ENCODE results near the genes TAF10, OR5P2 and LMO1.

- PRO-cap, 3 experiments: no peak in any of the 3 experiments
- RAMPAGE, long total RNA, 2 experiments: no peak in any of the 2 experiments
- RRBS: no CpG with 5 or more reads among the region's 1 CpG
Observed at GRCh38 chr11:6441554-6441896, 738 bp upstream of the HPX start.

- PRO-cap, 3 experiments: no peak in any of the 3 experiments
- RAMPAGE, long total RNA, 2 experiments: no peak in any of the 2 experiments
- RRBS: no CpG with 5 or more reads among the region's 6 CpGs
Observed at GRCh38 chr11:6597947-6599149, 5.1 kb downstream of the RRP8 start.

- PRO-cap, 3 experiments: peak in 3 of 3 experiments; most common plus-strand start chr11:6612331 (in 3); most common minus-strand start chr11:6612656 (in 3)
- RAMPAGE, long total RNA, 2 experiments: no peak in any of the 2 experiments
- RRBS: under 1% methylated on average over 11 of the region's 65 CpGs
Observed at GRCh38 chr11:6612142-6613277, at the start of gene TAF10. Gene TAF10, minus strand, starts transcription at chr11:6612216.

- PRO-cap, 3 experiments: no peak in any of the 3 experiments
- RAMPAGE, long total RNA, 2 experiments: no peak in any of the 2 experiments
- RRBS: no CpG with 5 or more reads among the region's 6 CpGs
Observed at GRCh38 chr11:6613766-6614824, 2.1 kb upstream of the TAF10 start.

DNA sequence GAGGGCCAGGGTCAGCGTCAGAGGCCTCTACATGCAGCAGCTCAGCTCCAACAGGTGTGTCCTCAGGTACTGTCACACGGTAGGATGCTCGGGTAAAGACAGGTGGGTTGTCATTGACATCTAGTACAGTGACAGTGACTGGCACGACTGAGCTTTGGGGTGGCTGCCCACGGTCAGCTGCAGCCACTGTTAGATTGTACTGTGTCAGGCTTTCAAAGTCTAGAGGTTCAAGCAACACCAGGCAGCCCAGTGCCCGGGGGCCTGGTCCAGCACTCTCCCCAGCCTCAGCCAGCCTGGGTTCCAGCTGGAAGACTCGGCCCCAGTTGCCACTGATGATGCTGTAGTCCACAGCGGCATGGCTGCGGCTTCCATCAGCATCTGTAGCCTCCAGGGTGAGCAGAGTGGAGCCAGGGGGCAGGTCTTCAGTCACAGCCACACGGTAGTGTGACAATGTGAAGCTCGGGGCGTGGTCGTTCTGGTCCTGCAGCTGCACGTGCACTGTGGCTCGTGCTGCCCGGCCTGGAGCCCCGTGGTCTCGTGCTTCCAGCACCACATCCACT lies 4.6 kb upstream of the TPP1 start:
- PRO-cap, 3 experiments: no peak in any of the 3 experiments
- RAMPAGE, long total RNA, 2 experiments: no peak in any of the 2 experiments
- RRBS: no CpG with 5 or more reads among the region's 18 CpGs

GRCh38 chr11:6640326-6640958 lies 15.2 kb downstream of the DCHS1 start:
- PRO-cap, 3 experiments: no peak in any of the 3 experiments
- RAMPAGE, long total RNA, 2 experiments: no peak in any of the 2 experiments
- RRBS: 94% methylated on average over 3 of the region's 24 CpGs

GRCh38 chr11:6745729-6746203 lies 26.0 kb downstream of the OR2AG2 start:
- PRO-cap, 3 experiments: no peak in any of the 3 experiments
- RAMPAGE, long total RNA, 2 experiments: no peak in any of the 2 experiments
- RRBS: no CpG with 5 or more reads among the region's 1 CpG

DNA sequence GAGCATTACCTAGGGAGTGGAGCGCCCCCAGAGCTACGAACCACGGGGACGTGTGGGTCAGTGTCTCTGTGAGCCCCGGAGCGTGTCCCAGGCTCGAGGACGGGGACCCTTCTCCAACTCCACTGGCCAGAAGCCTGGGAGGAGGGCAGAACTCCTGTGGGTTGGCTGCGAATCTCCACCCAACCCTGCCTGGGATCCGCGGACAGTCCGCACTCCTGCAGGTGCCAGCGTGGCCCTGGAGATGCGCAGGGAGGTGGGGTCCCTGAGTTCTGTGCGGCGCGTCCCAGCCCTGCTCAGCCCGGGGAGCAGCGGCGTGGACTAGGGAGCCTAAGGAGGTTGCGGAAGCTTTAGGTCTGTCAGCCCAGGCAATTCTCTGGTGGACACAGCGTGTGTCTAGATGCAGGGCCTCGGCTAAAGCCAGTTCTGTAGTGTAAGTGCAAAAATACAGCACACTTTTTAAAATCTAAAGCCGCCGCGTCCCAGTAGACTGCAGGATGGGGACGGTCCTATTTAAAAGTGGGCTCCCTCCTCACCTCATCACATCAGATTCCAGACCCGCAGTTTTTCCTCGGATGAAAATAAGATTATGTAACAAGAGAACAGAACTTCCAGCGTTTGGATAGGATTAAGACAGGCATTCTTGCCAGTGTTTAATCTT lies 513 bp downstream of the PPFIBP2 start:
- PRO-cap, 3 experiments: peak in 1 of 3 experiments; most common minus-strand start position 187 of the sequence (in 1)
- RAMPAGE, long total RNA, 2 experiments: no peak in any of the 2 experiments
- RRBS: under 1% methylated on average over 3 of the region's 30 CpGs

GRCh38 chr11:7525424-7525848 lies 11.6 kb downstream of the PPFIBP2 start:
- PRO-cap, 3 experiments: no peak in any of the 3 experiments
- RAMPAGE, long total RNA, 2 experiments: no peak in any of the 2 experiments
- RRBS: no CpG with 5 or more reads among the region's 4 CpGs

DNA sequence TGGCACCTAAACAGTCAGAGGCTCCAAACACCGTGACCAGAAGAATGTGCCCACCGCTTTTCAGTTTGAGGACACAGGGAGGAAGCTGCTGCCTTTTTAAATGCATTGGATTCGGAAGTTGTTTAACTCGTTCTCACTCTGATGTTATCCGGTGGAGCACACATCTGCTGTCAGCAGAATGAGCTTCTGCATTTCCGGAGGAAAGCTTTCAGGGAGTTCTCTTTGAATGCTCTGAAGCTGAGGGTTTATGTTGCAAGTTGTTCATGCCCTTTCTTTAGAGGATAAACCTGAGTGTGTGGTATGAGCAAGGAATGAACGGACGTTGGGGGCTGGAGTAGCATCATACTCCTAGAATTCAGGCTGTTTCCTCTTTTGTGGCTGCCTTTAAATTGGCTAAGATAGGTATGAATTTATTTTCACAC lies 64.1 kb downstream of the PPFIBP2 start:
- PRO-cap, 3 experiments: peak in 3 of 3 experiments; most common plus-strand start position 63 of the sequence (in 2); most common minus-strand start position 67 of the sequence (in 1)
- RAMPAGE, long total RNA, 2 experiments: no peak in any of the 2 experiments
- RRBS: no CpG with 5 or more reads among the region's 8 CpGs

GRCh38 chr11:7604749-7605146 lies 68.6 kb downstream of the CYB5R2 start:
- PRO-cap, 3 experiments: no peak in any of the 3 experiments
- RAMPAGE, long total RNA, 2 experiments: no peak in any of the 2 experiments
- RRBS: no CpG with 5 or more reads among the region's 1 CpG

DNA sequence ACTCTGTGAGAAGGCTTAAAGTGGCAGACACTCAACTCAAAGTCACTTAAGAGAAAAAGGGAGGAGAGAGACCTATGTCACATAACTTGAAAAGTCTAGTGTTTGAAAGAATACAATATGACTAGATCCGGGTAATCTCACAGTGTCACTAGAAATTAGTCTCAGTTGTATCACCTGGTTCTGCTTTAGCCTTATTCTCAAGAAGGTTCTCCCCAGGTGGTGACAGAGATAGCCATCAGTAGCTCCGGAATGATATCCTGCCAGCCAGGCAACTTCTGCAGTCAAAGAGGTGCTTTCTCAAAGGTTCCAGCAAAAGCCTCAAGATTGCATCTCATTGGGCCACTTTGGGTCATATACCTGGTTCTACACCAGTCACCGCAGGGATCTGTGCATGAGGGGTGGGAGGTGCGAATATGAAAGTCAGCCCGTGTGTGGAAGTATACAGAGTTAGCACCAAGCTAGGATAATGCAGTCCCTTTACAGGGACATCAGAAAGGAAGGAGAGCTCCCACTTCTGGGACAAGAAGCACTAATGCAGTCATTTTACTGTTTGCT lies 61.2 kb downstream of the CYB5R2 start:
- PRO-cap, 3 experiments: no peak in any of the 3 experiments
- RAMPAGE, long total RNA, 2 experiments: no peak in any of the 2 experiments
- RRBS: no CpG with 5 or more reads among the region's 5 CpGs

DNA sequence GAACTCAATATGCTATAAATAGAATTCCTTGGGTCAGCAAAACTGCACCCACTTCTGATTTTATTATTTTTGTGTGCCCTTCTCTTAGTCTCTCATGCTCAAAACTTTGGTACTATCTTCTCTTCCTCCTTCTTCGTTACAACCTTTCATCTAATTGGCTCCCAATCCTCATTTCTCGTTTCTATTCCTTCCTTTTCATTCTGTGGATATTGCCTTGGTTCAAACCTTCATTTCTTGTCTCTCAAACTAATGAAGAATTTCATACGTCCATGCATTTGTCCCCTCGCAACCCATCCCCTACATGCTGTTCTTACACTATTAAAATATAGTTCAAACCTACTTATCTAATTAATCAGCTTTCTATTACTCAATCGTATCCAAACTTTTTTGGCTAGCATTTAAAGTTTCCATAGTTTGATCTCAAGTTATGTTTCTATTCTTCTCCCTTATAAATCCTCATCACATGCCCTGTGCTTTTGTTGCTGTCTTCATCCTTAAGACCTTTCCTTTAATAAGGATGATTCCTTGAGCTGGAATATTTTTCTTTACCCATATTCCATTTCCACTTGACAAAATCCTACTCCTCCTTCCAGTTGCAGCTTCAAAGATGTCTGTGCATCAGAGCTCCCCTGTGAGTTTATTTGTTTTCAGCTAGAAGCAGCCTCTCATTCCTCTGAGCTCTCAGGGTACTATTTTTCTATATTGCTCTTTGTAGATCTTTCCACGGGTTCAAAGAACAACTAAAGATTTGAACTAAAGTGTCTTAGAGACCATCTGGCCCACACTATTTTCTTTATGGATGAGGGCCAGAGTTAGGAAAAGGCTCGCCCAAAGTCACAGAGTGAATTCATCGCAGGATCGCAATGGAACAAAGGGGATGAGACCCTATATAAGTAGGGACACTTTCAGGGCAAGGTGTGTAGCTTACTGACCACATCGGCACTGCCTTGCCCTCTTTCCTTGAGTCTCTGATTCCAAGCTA lies 8.4 kb downstream of the OVCH2 start:
- PRO-cap, 3 experiments: no peak in any of the 3 experiments
- RAMPAGE, long total RNA, 2 experiments: no peak in any of the 2 experiments
- RRBS: no CpG with 5 or more reads among the region's 10 CpGs

DNA sequence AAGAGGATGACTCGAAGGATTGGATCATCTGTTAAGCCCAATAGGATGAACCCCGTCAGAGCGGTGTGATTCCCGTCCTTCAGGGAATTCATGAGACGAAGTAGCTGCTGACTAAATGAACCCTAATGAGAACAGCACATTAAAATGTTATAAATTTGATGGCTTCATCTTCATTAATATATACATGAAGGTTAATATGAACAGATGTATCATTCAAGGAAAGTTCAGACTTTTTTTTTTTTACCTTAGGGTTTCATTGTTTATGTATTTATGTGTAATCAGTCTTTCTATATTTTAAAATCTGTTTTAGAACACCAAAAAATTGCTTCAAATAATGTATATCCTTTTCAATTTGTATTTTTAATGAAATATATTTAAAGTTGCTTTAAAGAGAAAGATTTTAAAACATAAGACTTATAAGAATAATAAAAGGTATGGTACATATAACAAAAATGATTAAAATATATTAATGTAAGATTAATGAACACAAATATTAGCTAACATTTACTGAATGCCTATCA lies at the start of gene OR5P2:
Gene OR5P2, minus strand, starts transcription at position 92 of the 521 bp plus-strand sequence.
- PRO-cap, 3 experiments: no peak in any of the 3 experiments
- RAMPAGE, long total RNA, 2 experiments: no peak in any of the 2 experiments
- RRBS: no CpG with 5 or more reads among the region's 5 CpGs

DNA sequence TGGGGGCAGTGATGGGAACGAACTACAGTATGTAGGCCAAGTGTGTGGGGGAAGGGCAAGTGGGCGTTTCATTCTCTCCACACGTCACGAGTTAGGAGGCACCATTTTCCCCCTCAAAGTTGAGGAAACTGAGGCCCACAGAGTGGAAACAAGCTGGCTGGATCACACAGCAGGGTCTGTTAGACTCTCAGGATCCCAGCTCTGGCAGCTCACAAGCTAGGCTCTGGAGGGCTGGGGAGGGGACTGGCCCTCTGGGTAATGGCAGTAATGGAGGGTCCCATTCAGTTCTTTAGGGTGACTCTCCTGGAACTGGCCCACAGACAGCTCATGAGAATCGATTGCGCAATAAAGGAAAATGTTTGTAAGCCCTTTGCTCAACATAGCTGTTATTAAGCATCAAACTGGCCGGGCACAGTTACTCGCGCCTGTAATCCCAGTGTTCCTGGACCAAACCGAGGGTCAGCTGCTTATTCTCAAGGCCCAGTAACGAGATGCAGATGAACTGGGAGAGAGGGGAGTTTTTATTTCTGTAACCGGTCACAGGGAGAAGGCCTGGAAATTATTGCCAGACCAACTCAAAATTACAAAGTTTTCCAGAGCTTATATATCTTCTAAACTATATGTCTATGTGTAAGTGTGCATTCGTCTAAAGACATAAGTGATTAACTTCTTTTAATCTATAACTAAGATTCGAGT lies 24.0 kb upstream of the TUB start:
- PRO-cap, 3 experiments: no peak in any of the 3 experiments
- RAMPAGE, long total RNA, 2 experiments: no peak in any of the 2 experiments
- RRBS: no CpG with 5 or more reads among the region's 14 CpGs

DNA sequence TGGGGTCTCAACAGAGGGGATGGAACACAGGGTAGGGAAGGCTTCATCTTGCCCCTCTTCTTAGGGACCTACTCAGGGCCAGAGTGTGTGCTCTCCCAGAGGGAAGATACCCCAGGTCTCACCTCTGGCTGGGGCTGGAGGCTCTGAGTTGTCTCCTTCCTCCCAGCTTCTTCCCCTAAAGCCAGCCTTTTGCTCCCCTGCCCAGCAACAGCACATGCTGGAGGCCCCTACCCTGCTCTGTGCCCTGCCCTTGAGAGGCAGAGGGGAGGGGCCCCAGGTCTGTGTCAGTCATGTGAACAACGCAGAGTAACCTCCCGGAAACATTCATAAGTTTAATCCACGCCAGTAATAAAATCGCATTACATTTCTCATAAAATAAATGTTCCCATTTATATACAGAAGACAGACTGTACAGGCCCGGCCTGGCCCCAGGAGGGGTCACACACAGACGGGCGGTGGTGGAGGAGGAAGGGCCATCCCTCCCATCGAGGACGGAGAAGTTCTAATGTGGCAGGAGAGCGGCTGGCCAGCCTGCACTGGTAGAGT lies 39.6 kb downstream of the LMO1 start:
- PRO-cap, 3 experiments: no peak in any of the 3 experiments
- RAMPAGE, long total RNA, 2 experiments: no peak in any of the 2 experiments
- RRBS: 86% methylated on average over 1 of the region's 10 CpGs

DNA sequence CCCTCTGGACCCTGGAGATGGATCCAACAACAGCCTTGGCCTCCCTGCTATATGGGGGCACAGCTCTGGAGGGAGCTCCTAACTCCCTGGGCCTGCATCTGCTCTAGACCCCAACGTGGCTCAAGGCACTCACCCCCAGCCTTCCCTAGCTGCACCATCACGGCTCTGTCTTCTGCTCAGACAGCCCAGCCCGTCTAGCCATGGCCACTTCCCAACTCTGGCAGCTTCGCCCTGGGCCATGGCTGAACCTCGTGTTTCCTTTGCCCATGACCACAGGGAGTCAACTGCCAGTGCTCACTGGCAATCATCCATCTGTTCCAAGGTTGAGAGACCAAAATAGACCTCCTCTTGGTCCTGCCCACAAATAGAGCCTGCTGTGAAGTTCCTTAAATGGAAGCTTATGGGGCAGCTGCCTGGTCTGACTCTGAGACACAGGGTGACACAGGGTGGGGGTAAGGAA lies 5.4 kb downstream of the LMO1 start:
- PRO-cap, 3 experiments: no peak in any of the 3 experiments
- RAMPAGE, long total RNA, 2 experiments: no peak in any of the 2 experiments
- RRBS: no CpG with 5 or more reads among the region's 5 CpGs

DNA sequence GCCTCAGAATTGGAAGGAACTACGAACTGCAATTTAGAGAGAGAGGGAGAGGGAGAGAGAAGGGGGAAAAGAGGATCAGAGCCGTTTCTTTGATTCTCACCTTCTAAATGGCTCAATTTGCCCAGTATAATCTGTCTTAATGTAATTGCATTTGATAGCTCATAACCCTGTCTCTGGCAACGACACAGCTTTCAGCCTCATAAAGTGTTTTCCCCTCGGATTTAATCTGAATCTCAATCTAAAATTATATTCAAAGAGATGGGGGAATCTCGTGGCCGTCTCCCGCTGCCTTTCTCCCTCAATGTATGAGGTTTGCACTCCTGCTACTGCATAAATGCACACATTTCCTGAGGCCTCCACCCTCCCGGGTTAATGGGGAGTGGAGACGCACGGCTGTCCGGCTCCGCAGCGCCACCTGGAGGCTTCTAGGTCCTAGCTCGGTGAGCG lies at the start of gene LMO1:
Gene LMO1, minus strand, starts transcription at position 307 of the 447 bp plus-strand sequence.
- PRO-cap, 3 experiments: peak in 1 of 3 experiments; most common minus-strand start position 307 of the sequence (in 1)
- RAMPAGE, long total RNA, 2 experiments: no peak in any of the 2 experiments
- RRBS: no CpG with 5 or more reads among the region's 15 CpGs

GRCh38 chr11:8268381-8269059 lies 4.8 kb upstream of the LMO1 start:
- PRO-cap, 3 experiments: peak in 1 of 3 experiments; most common minus-strand start chr11:8268767 (in 1)
- RAMPAGE, long total RNA, 2 experiments: no peak in any of the 2 experiments
- RRBS: 1% methylated on average over 45 of the region's 71 CpGs

DNA sequence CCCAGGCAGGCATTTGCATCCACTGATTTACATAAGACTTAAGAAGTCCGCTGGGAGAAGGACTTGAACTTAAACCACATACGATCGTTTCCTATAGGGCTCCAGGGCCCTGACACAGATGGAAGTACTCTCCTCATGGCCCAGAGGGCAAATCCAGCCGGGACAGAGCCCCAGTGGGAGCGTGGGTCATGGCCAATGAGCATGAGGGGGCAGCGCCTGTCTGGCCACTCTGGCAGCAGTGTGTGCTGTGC lies 79.2 kb upstream of the LMO1 start:
- PRO-cap, 3 experiments: no peak in any of the 3 experiments
- RAMPAGE, long total RNA, 2 experiments: no peak in any of the 2 experiments
- RRBS: no CpG with 5 or more reads among the region's 6 CpGs